CD14-positive monocyte (primary cell): Measurements from ENCODE around the genes C9orf24, ENHO, OR13J1 and HRCT1.

DNA sequence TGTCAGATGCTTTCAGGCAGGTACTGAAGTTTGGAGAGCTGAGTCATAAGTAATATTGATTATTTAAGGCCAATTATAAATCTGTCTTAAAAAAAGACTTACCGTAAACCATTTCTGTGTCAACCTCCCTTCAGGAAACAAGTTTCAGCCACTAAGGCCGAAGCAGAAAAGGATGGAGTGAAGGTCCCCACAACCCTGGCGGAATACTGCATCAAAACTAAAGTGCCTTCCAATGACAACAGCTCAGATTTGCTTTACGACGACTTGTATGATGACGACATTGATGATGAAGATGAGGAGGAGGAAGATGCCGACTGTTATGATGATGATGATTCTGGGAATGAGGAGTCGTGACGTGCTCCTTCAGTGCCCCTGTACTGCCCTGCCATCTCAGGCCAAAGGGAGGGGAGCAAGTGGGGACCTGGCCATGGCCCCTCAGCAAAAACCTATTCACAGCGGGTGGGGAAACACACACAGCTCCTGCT lies 100.0 kb downstream of the UBE2R2 start:
- CAGE, long polyA plus RNA, result no peak

- CAGE, long polyA plus RNA, result start-site peak on the minus strand at chr9:33917457-33917568, 24 and 25 reads in 2 replicates
Observed at GRCh38 chr9:33917369-33918245, 100.6 kb downstream of the UBE2R2 start.

DNA sequence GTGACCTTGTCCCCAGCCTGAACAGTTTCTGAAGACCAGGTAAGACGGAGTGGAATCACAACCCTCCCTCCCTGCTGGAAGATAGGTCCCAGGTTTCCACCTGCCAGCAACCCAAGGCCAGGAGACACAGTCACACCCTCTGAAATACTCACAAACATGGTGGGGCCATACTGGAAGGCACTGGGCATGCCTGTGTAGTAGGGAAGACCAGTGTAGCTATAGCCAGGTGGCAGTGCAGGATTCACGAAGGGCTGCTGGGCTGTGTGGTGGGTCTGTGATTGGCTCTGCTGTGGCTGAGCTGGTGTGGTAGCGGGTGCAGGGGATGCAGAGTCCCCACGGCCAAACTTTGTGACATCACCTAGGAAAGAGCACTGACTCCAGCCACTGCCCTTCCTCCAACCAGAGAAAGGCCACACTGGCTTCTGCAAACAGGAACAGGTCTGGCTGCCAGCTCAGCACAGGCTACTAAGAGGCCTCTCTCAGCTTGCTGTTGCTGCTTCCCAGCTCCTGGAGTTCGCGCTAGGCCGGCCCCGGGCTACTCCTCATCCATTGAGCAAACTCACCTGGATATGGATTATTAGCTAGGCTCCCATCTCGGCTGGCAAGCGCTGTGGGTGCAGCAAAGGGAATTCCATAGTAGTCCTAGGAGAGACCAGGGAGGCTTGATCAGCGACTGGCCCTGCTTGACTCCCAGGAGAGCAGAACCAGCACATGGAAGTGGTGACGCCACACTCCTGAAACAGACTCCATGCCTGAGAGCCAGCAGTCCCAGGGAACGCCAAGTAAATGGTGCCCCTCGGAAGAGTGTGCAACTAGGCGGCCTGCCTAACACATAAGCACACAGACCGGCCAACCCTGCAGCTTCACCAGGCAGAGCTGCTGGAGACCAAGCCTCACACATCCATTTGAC lies 106.9 kb downstream of the UBE2R2 start:
- CAGE, long polyA plus RNA, result no peak

- CAGE, long polyA plus RNA, result no peak
Observed at GRCh38 chr9:33927588-33928340, 110.8 kb downstream of the UBE2R2 start.

DNA sequence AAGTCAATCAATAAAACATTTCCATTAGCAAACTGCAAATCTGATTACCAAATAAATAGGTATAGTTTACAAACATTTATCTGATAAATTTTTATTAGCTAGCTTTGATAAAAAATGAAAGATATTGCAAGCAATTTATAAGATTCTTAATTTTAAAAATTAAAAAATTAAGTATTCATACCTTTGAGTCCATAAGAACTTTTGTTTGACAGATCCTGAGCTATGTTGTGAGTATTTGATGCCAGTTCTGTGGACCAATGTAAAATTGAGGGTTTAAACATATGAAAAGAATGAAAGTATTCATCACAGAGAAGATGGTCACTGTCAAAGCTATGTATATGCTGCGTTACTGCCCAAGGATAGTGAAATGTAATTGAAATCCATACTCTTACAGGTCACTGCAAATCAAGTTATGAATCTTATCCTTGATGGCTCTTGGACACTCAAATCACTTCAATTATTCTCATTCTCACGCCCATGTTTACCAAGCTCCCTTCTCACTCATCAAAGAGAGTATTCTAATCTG lies 85.1 kb downstream of the UBAP2 start:
- CAGE, long polyA plus RNA, result no peak

DNA sequence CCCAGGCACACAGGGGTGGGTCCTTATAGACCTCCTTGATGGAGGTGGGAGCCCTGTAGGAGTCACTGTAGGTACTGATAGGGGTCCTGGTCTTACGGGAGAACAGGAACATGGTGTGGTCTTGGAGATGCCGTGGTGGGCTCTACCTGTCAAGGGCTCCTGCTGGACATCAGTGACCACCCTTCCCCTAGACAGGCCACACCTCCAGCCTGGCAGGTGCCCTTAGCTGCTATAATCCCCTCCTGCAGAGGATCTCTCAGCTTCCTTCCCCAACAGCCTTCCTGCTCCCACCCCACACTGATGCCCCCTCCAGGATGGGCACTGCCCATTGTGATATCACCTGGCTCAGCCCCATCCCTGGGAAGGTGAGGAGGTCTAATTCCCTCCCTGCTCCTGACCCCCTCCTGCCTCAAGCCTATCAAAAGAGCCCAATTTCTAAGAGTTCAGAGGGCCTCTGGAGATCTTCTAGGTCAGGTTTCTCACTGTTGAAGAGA lies at the start of gene C9orf24:
TSS of gene C9orf24 (minus strand) at position 289 of the 494 bp plus-strand sequence.
- CAGE, long polyA plus RNA, result no peak

DNA sequence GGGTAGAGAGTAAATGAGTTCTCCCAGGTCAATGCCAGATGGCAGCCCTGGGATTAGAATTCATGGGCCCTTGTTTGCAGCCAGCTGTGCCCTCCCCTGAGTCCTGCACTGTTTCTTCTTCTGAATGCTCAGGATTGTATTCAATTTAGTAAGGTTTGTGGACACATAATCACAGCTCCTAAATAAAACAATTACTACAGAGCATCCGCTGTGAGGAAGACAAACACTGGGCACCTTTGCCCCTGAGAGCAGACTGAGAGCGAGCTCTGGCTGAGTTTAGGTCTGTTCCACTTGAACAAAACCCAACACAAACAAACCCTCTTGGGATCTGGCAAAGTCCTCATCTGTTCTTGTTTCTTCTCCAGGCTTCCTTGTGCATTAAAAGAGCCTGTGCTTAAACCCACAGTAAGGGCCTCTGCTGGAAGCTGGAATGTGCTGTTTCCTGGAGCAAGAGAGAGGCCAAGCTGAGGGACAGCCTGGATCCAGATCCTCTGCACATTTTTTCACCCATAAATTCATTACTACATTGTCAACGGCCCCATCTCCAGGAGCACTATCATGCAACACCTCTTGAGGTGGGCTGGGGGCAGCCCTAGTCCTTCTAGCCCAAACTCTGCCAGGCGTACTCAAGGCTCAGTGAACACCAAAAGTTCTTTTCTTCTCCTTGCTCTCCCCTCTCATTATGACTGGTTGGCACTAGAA lies 29.8 kb downstream of the FAM219A start:
- CAGE, long polyA plus RNA, result no peak

- CAGE, long polyA plus RNA, result no peak
Observed at GRCh38 chr9:34522675-34523580, at the start of gene ENHO. TSS of gene ENHO (minus strand) at chr9:34522990.

GRCh38 chr9:34580033-34580543 lies 9.4 kb downstream of the CNTFR start:
- CAGE, long polyA plus RNA, result no peak

- CAGE, long polyA plus RNA, result no peak
Observed at GRCh38 chr9:34630347-34630655, 1.4 kb upstream of the ARID3C start.

- CAGE, long polyA plus RNA, result no peak
Observed at GRCh38 chr9:35042727-35043138, 693 bp downstream of the C9orf131 start.

DNA sequence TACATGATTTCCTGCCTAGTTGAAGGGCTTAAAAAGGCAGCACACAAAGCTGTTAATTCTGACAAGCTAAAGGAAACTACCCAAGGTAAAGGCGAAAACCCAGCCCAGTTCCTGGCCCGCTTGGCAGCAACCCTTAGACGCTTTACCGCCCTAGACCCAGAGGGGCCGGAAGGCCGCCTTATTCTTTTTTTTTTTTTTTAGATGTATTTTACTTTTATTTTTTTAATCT lies 12.0 kb downstream of the SIT1 start:
- CAGE, long polyA plus RNA, result no peak

DNA sequence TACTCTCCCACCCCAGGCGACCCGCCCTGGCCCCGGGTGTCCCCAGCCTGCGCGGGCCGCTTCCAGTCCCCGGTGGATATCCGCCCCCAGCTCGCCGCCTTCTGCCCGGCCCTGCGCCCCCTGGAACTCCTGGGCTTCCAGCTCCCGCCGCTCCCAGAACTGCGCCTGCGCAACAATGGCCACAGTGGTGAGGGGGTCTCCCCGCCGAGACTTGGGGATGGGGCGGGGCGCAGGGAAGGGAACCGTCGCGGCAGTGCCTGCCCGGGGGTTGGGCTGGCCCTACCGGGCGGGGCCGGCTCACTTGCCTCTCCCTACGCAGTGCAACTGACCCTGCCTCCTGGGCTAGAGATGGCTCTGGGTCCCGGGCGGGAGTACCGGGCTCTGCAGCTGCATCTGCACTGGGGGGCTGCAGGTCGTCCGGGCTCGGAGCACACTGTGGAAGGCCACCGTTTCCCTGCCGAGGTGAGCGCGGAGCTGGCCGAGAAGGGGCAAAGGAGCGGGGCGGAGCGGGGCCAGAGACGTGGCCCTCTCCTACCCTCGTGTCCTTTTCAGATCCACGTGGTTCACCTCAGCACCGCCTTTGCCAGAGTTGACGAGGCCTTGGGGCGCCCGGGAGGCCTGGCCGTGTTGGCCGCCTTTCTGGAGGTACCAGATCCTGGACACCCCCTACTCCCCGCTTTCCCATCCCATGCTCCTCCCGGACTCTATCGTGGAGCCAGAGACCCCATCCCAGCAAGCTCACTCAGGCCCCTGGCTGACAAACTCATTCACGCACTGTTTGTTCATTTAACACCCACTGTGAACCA lies 2.2 kb downstream of the CA9 start:
- CAGE, long polyA plus RNA, result no peak

DNA sequence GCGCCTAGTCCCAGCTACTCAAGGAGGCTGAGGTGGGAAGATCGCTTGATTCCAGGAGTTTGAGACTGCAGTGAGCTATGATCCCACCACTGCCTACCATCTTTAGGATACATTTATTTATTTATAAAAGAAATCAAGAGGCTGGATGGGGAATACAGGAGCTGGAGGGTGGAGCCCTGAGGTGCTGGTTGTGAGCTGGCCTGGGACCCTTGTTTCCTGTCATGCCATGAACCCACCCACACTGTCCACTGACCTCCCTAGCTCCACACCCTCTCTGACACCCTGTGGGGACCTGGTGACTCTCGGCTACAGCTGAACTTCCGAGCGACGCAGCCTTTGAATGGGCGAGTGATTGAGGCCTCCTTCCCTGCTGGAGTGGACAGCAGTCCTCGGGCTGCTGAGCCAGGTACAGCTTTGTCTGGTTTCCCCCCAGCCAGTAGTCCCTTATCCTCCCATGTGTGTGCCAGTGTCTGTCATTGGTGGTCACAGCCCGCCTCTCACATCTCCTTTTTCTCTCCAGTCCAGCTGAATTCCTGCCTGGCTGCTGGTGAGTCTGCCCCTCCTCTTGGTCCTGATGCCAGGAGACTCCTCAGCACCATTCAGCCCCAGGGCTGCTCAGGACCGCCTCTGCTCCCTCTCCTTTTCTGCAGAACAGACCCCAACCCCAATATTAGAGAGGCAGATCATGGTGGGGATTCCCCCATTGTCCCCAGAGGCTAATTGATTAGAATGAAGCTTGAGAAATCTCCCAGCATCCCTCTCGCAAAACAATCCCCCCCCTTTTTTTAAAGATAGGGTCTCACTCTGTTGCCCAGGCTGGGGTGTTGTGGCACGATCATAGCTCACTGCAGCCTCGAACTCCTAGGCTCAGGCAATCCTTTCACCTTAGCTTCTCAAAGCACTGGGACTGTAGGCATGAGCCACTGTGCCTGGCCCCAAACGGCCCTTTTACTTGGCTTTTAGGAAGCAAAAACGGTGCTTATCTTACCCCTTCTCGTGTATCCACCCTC lies 6.2 kb downstream of the CA9 start:
- CAGE, long polyA plus RNA, result no peak

GRCh38 chr9:35736111-35736889 lies 3.8 kb downstream of the CREB3 start:
- CAGE, long polyA plus RNA, result no peak

GRCh38 chr9:35775944-35776583 lies 15.3 kb upstream of the NPR2 start:
- CAGE, long polyA plus RNA, result no peak

DNA sequence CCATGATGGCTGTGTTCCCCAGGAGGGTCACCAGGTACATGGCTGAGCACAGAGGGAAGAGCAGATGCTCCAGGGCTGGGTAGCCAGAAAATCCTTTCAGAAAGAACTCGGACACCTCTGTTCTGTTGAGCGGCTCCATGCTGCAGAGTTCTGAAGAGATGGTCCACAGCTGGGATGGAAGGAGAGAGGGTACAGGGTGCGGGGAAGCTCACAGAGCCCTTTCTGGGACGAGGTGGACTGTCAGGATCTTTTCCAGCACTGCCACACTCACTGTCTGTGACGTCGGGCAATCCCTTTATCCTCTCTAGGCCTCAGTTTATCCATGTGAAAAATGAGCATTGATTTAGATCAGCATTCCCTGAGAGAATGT lies at the start of gene OR13J1:
TSS of gene OR13J1 (minus strand) at position 139 of the 370 bp plus-strand sequence.
- CAGE, long polyA plus RNA, result no peak

GRCh38 chr9:35905716-35906337 lies at the start of gene HRCT1:
TSS of gene HRCT1 (plus strand) at chr9:35906202.
- CAGE, long polyA plus RNA, result no peak

GRCh38 chr9:35908463-35909066 lies 725 bp upstream of the SPAAR start:
- CAGE, long polyA plus RNA, result no peak

DNA sequence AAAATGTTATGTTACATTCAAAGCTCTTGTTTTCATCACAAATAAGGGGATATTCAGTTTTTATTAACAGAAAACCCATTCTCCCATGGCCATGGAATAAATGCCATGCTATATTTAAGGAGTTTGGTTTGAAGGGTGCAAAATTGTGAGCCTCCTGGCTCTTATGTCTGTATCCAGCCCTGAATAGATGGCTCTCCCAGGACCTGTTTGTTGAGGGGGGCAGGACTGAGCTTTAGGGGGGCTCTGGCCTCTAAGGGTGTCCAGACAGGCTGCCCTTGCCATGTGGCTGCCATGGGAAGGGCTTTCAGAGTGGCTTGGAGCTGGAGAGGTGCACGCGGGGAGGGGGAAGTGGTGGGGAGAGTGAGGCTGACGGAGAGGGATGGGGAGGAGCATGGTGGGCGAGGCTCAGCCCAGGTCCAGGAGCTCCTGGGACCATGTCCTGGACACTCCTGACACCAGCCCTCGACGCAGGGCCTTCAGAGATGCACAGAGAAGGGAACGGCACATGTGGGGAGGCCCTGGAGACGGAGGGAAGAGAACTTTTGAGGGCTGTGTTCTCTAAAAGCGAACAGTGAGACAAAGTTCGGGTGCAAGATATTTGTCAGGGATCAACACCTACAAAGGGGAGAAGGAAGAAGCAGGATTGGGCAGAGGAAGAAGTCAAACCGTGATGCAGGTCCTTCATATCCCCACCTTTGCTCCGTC lies 2.4 kb downstream of the SPAAR start:
- CAGE, long polyA plus RNA, result no peak